Body of pancreas (tissue), 2 donors: ENCODE measurements around a stretch of chr11.

GRCh38 chr11:970258-970867, 44.7 kb downstream of the AP2A2 start:
- PRO-cap: no peak
- RAMPAGE, long total RNA, 2 experiments: no peak in any of the 2 experiments

DNA sequence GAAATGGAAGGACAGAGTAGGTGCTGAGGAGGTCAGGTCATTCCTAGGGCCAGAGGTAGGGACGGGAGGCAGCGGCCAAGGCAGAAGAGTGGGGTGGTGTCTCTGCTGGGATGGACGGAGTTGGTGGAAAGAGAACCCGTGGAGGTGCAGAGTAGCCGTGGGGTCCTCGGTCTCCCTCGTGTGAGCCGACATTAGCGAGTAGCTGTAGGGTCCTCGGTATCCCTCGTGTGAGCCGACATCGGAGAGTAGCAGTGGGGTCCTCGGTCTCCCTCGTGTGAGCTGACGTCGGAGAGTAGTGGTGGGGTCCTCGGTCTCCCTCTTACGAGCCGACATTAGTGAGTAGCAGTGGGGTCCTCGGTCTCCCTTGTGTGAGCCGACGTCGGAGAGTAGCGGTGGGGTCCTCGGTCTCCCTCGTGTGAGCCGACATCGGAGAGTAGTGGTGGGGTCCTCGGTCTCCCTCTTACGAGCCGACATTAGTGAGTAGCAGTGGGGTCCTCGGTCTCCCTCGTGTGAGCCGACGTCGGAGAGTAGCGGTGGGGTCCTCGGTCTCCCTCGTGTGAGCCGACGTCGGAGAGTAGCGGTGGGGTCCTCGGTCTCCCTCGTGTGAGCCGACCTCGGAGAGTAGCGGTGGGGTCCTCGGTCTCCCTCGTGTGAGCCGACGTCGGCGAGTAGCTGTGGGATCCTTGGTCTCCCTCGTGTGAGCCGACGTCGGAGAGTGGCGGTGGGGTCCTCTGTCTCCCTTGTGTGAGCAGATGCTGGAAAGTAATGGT, 49.6 kb downstream of the AP2A2 start:
- PRO-cap: no peak
- RAMPAGE, long total RNA, 2 experiments: no peak in any of the 2 experiments

GRCh38 chr11:1000052-1000367, 36.5 kb downstream of the MUC6 start:
- PRO-cap: no peak
- RAMPAGE, long total RNA, 2 experiments: no peak in any of the 2 experiments

- PRO-cap: no peak
- RAMPAGE, long total RNA, 2 experiments: no peak in any of the 2 experiments
These were observed 3.4 kb downstream of the MUC6 start for GRCh38 chr11:1033007-1033572.

GRCh38 chr11:1081566-1081904, 45.0 kb upstream of the MUC6 start:
- PRO-cap: no peak
- RAMPAGE, long total RNA, 2 experiments: no peak in any of the 2 experiments

GRCh38 chr11:1150713-1151471, 6.9 kb upstream of the MUC5AC start:
- PRO-cap: no peak
- RAMPAGE, long total RNA, 2 experiments: no peak in any of the 2 experiments

- PRO-cap: no peak
- RAMPAGE, long total RNA, 2 experiments: no peak in any of the 2 experiments
These were observed 18.9 kb downstream of the MUC5B start for GRCh38 chr11:1241355-1242666.

DNA sequence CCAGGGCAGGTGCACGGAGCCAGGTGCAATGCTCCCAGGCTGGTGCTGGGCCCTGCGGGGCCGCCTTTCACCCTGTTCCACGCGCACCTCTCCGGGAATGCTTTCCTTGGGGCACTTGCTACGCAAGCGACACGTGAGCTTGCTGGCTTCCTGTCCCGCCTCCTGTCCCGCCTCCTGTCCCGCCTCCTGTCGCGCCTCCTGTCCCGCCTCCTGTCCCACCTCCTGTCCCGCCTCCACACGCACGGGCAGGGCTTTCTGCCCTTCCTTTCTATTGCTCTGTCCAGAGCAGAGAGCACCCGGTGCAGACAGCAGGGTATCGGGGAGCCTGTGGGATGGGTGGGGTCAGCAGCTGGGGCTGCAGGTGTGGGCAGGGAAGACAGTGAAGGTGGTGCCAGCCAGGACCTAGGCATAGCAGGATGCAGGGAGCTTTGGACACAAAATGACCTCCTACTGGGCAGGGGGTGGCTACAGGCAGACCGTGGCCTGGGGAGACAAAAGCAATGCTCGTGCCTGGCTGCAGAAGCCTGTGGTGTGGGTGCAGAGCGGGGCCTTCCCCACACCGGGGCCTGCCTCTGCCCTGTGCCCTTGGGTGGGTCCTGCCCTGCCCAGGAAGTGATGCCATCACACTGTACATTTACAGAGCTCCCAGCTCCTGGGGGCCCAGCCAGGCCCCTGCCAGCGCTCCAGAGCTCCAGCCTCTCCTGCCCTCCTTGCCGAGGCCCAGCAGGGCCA, 39.9 kb downstream of the MUC5B start:
- PRO-cap: bidirectional peak, plus-strand start at position 283 of the sequence, minus-strand start at position 99 of the sequence
- RAMPAGE, long total RNA, 2 experiments: no peak in any of the 2 experiments

- PRO-cap: bidirectional peak, plus-strand start at chr11:1299370, minus-strand start at chr11:1299354
- RAMPAGE, long total RNA, 2 experiments: no peak in any of the 2 experiments
These were observed 10.5 kb downstream of the TOLLIP start for GRCh38 chr11:1298722-1299599.

DNA sequence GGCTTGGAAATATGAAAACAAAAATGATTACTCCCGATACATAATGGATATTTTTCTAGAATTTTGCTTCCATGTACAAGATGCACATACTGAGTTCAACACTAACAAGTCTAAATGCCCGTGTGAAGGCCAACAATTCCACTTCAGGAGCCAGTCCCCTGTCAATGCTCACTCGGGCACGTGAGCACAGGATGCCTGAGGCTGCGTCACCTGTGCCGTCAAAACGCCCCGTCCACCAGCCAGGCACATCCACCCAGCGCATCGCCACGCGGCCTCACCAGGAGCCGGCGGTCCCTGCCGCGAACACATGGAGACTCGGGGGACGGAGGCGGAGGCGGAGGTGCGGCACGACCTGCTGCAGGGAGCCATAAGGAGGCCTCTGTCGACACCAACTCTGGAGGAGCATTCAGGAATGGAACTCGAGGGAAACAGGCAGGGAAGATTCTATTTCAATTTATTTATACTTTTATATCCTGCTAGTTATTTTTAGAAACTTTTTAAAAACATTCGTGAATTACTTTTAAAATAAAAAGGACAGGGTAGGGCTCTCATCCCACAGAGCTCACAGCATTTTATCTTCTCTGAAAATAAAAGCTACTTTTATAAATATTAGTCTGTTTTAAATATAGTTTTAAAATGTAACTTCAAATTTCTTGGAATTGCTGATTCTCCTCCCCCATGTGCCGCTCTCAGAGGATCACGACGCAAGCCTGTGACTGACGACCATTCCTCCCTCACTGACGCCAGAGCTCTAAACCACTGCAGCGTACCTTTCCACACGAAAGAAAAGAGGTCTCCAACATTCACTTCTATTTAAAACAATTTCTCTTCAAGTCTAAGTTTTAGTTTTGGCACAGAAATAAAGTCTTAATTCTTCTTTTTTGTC, 9.6 kb downstream of the TOLLIP start:
- PRO-cap: no peak
- RAMPAGE, long total RNA, 2 experiments: no peak in any of the 2 experiments

DNA sequence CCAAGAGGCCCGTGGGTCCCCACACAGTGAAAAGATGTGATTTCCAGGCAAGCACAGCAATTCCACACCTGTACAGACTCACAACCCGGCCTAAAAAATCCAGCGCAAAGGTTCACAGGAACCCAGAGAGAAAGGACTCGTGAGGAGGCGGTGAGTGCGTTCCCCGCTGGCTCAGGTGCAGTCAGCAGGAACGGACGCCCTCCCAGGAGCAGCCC, 4.4 kb downstream of the TOLLIP start:
- PRO-cap: no peak
- RAMPAGE, long total RNA, 2 experiments: no peak in any of the 2 experiments

- PRO-cap: no peak
- RAMPAGE, long total RNA, 2 experiments: no peak in any of the 2 experiments
These were observed 30.2 kb downstream of the MOB2 start for GRCh38 chr11:1456180-1457018.

GRCh38 chr11:1471292-1471827, 15.2 kb downstream of the MOB2 start:
- PRO-cap: no peak
- RAMPAGE, long total RNA, 2 experiments: no peak in any of the 2 experiments

DNA sequence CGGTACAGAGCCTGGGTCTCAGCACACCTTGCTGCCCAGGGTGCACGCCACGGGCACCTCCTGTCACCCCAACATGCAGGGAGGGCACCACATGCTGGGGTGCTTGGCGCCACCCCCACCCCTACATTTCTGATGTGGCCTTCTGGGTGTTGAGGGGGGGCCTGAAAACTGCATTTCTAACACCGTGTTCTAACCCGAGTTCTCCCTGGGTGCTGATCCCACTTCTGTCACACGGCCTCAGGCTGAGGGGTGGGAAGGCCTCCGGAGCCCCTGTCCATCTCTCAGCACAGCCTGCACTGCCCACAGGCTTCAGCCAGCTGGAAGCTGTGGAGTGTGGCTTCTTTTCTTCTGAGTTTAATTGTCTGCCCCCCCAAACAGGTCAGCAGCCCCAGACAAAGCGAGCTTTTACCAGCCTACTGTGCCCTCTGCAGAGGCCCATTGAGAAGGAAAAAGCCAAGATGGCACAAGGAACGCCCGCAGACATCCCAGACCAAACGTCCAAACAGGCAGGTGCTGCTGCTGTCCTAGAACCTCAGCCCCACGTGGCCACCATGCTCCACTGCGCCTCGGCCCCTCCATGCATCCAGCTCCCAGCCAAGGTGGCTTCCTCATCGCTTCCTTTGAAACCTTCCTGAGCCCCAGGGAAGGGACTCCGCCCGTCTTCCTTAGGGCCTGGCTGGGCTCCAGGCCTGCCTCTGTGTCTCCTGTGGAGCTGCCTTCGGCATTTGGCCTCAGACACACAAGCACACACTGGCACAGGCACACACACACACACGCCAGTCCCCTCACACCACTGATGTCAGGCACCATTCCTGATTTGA, 1.8 kb downstream of the MOB2 start:
- PRO-cap: no peak
- RAMPAGE, long total RNA, 2 experiments: no peak in any of the 2 experiments

GRCh38 chr11:1512388-1512587, 25.7 kb upstream of the MOB2 start:
- PRO-cap: no peak
- RAMPAGE, long total RNA, 2 experiments: no peak in any of the 2 experiments

DNA sequence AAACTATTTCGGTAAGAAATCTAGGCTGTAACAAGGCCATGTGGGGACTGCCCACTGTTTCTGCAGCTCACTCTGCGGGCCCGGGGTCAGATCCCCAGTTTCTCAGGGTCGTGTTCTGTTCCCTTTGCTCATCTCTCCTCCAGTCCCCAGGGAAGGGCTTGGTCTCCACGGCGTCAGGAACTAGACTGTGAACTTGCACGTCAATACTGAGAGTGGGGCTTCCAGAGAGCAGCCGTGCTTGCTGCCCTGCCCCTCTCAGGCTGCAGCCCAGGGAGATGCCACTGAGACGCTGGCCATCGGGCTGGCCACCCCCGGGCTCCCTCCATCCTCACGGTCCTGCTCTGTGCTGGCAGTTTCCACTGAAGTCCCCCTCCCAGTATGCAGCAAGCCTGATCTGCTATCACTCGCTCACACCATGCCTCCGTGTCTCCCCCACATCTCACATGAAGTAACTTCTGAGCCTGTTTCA, 33.7 kb upstream of the MOB2 start:
- PRO-cap: no peak
- RAMPAGE, long total RNA, 2 experiments: no peak in any of the 2 experiments

DNA sequence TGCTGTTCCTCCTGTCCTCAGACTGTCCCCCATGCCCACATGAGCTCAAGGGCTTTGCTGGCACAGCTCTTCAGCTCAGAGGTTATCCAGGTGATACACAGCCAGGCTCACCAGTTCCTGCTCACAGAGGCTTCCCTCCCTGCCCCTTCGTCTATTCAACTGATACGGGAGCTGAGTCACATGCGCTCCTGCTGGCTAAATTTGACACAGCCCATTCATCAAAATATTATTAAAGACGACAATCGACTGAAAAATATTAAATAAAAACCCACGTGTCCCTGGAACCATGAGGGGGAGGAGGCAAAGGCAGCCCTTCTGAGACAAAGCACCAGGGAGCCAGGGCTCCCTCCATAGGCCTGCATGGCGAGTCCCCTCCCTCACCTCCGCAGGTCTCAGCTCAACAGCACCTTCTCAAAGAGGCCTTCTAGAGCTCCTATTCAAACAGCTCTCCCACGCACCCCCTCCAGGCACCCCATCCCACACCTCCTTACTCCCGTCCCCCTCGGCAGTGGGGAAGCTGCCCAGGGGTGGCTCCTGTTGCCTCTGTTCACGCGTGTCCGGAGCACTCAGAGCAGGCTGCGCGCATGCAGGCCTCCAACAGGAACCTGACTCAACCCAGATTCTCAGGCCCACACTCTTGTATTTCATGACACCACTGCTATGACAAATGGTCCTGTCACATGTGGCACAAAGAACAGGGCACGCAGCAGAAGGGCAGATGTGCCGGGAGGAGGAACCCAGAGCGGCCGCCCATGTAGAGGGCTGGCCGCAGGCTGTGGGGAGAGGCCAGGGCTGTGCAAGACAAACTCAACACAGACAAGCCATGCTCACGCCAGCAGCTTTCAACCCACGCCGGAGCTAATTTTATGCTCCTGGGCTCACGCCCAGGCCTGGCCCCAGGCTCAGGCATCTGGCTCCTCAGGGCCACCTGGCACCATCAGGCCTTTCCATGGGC, 40.3 kb downstream of the DUSP8 start:
- PRO-cap: no peak
- RAMPAGE, long total RNA, 2 experiments: no peak in any of the 2 experiments

GRCh38 chr11:1532727-1533337, 39.2 kb downstream of the DUSP8 start:
- PRO-cap: no peak
- RAMPAGE, long total RNA, 2 experiments: no peak in any of the 2 experiments

DNA sequence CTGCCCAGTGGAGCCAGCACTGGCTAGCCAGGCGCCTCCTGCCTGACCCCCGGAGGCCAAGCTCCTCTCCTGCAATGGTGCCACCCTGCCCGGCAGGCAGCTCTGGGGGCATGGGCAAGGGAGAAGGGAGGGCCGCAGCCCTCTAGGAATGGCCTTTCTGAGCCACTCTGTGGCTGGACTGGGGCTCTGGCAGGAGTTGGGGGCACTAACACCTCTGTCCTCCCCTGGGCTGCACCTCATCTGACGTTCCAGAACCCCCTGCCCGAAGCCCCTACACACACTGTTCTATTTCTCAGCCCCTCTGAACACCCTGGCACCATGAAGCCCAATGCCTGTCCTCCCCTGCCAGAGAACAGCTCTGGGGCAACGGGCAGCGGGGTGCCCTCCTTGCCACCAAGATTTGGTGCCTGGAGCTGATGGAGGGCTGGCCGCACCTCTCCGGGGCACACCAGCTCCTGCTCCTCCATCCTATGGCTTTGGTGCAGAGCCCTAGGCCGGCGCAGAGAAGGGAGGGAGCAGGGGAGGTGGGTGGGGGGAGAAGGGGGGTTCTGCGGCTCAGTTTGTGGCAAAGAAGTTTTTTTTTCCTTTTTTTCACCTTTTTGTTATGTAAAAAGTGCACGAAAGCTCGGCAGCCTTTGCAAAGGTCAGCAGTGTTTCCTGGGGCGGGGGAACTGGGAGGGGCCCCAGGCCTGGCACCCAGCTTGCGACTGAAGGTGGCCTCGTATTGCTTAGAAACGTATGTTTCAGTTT, 16.3 kb downstream of the DUSP8 start:
- PRO-cap: no peak
- RAMPAGE, long total RNA, 2 experiments: no peak in any of the 2 experiments

DNA sequence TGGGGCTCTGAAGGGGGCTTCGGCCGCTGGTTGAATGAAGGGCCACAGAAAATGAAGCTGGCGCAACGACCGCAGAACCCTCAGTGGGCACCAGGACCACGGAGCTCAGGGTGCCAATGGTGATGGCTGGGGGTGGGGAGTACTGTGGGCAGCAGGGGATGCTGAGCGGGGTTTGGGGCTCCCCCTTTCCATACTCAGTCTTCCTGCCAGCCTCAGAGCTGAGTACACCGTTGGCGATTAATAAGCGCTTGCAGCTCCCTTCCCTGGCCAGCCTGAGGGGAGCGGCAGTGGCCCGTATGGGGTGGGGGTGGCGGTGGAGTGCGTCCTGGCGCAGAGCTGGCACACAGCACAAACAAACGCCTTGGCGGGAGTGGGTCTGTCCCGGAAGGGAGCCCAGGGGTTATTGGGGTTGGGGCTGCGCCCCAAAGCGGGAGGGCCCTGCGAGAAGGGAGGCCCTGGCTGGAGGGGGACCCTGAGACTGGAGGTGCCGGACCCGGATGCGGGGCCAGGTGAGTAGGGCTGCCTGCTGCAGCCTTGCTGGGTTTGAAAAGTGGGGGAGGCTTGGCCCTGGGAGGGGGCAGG, 1.4 kb upstream of the DUSP8 start:
- PRO-cap: bidirectional peak, plus-strand start at position 316 of the sequence, minus-strand start at position 82 of the sequence; bidirectional peak, plus-strand start outside the sequence, minus-strand start at position 486 of the sequence
- RAMPAGE, long total RNA, 2 experiments: no peak in any of the 2 experiments